ENCODE data around the gene NIPAL3.

DNA sequence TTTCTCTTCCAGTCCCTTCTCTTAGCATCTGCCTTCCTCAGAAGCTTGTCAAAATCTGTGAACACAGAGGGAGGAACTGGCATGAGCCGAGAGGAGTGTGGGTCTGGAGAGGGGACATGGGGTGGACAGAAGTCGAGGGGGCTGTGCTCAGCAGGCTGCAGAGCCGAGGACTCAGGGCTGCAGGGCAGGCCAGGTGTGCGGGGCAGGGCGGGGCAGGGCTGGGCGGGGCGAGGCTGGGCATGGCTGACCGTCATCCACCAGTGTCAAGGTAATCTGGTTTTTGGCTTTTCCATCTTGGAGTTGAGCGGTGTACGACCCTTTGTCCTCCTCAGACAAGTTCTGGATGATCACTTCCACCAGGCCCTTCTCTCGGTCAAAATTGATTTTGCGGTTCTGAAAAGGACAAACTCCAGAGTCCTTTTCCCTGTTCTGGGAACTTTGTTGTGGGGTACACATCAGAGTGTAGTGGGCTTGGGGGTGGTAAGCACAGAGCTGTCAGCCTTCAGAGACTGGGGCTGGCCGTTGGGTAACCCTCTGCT lies 43.9 kb downstream of the MYOM3 start:
- RAMPAGE, long total RNA, result no peak
- RRBS, result no CpG with 5 or more reads among the region's 13 CpGs

- RAMPAGE, long total RNA, result start-site peak on the plus strand at chr1:24415801-24415807, 96 and 74 reads in 2 replicates
- RRBS, result 3% methylated on average over 8 of the region's 54 CpGs
These were observed at the start of gene NIPAL3 for GRCh38 chr1:24414776-24415986. NIPAL3 (plus strand) TSS chr1:24415802.

DNA sequence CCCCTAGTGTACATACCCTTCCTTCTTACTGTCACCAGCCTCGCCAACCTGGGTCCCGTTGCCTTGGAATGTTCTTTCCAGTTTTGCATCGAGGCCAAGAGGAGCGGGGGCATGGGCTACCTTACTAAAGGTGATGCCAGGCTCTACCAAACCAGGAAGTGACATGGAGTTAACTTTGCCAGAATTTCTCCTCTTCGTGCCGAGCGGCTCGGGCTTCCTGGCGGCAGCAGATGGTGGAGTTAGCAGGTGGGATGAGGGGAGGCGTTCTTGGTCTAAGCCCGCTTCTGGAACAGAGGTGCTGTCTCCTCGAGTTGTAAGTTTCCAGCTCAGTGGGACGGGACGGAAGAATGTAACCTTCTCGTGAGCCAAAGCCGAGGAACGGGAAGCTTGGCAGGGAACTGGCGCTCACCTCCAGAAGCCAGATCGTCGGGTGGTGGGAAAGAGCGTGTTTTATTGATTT lies 415 bp downstream of the NIPAL3 start:
- RAMPAGE, long total RNA, result no peak
- RRBS, result no CpG with 5 or more reads among the region's 21 CpGs

- RAMPAGE, long total RNA, result no peak
- RRBS, result no CpG with 5 or more reads among the region's 4 CpGs
These were observed 5.5 kb downstream of the SRRM1 start for GRCh38 chr1:24648660-24649043.

DNA sequence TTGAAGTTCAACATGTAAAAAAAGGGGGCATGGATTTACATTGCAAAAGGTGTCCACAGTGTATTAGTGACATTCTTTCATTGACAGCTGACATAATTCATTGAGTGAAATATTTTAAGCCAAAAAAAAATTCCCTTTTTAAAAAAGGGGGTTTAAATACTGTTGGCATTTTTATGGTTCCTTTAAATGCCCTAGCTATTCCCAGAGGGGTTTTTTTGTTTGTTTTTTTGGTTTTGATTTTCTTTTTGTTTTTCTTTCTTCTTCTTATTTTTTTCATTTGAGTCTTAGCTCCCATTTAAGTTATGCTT lies 29.3 kb downstream of the SRRM1 start:
- RAMPAGE, long total RNA, result no peak

DNA sequence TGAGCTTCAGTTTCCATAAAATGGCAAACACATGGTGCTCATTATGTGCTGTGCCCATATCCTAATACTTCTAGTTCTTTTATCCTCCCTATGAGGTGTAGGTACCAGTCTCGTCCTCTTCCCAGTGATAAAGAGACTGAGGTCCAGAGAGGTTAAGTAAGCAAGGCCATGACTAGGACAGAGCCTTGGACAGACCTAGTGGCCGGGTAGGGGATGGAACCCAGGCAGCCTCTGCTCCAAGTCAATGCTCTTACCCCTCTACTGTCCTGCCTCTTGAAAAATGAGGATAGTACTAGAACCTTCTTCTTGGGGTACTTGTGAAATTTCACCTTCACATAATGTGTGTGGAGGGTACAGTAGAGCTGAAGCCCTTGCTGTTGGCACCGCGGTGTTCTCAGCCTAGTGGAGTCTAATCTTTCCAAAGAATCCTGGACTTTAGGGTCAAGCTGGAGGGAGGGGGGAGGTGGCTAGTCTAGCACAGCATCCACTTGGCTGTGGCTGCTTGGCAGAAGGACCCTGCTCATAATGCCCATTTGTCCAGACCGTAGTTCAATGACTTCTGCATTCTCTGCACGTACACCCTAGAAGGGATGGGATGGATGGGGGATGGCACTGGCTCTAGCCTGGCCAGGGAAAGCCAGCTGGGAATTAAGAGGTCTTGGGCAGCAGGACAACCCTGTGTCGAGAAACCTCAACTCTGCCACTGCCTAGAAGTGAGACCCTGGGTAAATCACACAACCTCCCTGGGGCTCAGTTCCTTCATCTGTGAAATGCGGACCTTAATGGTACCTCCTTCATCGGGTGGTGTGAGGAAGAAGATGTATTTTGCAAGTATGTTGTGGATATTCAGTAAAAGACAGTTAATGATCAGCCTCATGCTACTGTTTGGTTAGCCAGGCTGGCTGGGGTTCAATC lies 27.4 kb upstream of the CLIC4 start:
- RAMPAGE, long total RNA, result no peak
- RRBS, result no CpG with 5 or more reads among the region's 9 CpGs

DNA sequence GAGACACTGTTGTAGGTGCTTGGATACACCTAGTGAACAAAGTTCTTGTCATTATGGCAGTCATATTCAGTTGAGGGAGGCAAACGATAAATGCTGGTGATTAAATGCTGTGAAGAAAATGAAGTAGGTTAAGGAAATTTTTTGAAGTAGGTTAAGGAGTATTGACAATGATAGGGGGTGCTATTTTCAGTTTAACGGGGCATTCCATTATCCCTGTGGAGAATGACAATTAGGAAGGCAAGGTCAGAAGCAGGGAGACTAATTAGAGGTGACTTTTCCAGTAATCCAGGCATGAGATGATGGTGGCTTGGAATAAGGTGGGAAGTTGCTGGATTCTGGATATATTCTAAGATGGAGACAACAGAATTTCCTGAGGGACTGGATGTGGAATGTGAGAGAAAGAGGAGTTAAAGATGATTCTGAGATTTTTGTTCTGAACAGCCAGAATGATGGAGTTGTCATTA lies 15.5 kb downstream of the CLIC4 start:
- RAMPAGE, long total RNA, result no peak
- RRBS, result no CpG with 5 or more reads among the region's 2 CpGs

GRCh38 chr1:24862123-24862734 lies 67.8 kb downstream of the RUNX3 start:
- RAMPAGE, long total RNA, result no peak
- RRBS, result no CpG with 5 or more reads among the region's 18 CpGs

- RAMPAGE, long total RNA, result no peak
- RRBS, result no CpG with 5 or more reads among the region's 14 CpGs
These were observed 19.4 kb downstream of the RUNX3 start for GRCh38 chr1:24910496-24911273.

DNA sequence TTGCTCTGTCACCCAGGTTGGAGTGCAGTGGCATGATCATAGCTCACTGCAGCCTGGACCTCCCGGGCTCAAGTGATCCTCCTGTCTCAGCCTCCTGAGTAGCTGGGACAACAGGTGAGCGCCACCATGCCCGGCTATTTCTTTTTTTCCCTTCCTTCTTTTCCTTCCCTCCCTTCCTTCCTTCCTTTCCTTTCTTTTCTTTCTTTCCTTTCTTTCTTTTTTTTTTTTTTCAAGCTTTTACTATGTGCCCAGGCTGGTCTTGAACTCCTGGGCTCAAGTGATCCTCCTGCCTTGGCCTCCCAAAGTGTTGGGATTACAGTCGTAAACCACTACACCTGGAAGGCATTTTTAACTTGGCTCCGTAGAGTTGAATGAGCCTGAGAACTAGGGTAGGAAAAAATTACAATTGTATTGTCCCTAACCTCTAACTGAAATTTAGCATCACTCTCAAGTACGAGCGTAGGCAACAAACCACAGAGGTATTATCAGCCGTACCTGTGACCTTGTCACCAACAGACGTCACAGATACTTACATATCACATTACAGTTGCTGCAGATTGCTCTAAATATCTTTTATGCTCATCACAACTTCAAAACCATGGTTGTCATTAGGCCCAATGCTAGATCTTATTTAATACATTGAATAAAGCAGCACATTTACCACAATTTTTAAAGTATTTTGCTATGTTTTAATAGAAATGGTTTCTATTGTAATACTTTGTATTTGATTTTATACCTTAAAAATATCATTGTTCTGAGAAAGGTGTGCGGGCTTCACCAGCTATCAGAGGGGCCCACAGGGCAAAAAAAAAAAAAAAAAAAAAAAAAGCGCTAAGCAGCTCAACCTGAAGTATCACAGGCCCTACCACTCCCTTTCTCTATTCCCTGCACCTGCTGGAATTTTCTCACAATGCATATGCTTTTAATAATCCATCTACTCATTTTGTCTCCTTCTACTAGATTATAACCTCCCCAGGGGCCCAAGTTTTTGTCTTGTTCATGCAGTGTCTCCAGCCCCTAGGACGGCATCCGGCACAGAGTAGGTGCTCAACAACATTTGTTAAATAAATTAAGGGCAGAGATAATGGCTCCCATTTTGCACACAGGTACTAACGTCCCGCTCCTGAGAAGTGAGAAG lies 7.7 kb downstream of the RUNX3 start:
- RAMPAGE, long total RNA, result no peak
- RRBS, result no CpG with 5 or more reads among the region's 15 CpGs

DNA sequence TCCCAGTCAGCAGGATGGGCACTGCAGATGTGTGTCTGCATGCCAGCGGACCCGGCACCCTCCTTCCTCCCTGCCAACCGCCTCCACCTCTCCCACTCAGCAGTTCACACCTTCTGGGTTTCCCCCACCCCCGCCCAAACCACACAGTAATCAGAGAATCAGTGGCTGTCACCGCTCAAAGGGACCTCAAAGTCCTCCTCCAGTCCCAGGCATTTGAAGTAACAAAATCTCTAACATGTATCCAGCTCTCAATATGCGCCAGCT lies 5.0 kb downstream of the RUNX3 start:
- RAMPAGE, long total RNA, result no peak
- RRBS, result no CpG with 5 or more reads among the region's 6 CpGs

- RAMPAGE, long total RNA, result no peak
- RRBS, result 77% methylated on average over 4 of the region's 9 CpGs
These were observed 51.5 kb upstream of the RUNX3 start for GRCh38 chr1:24981629-24981949.

DNA sequence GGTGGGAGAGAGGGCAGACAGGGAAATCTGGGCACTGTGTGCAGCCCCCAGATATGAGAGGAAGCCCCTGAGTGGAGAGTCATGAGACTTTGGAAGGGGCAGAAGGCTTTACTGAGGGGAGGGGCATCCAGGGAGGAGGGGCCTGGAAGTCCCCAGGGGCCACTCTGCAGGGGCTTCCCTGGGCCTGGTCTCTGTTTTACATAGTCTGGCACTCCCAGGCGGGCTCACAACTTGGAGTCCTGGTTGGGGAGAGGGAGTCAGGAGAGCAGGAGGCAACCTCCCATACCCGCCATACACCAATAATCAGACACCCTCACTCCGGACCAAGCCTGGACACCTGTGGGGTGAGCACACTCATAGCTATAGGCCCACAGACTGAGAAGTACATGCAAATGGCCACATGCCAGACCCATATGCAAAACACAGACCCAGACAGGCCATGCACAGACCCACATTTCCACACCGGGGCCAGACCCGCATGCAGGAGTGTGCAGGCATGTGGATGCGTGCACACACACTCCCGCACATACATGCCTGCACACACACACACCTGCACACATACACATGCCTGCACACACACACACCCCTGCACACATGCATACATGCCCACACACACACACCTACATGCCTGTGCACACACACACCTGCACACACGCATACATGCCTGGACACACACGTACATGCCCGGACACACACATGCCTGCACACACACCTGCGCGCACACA lies 89.3 kb upstream of the RUNX3 start:
- RAMPAGE, long total RNA, result no peak
- RRBS, result no CpG with 5 or more reads among the region's 12 CpGs

GRCh38 chr1:25020401-25020949 lies 90.4 kb upstream of the RUNX3 start:
- RAMPAGE, long total RNA, result no peak
- RRBS, result no CpG with 5 or more reads among the region's 15 CpGs

- RAMPAGE, long total RNA, result no peak
- RRBS, result no CpG with 5 or more reads among the region's 7 CpGs
These were observed 100.8 kb upstream of the RUNX3 start for GRCh38 chr1:25030543-25031628.

DNA sequence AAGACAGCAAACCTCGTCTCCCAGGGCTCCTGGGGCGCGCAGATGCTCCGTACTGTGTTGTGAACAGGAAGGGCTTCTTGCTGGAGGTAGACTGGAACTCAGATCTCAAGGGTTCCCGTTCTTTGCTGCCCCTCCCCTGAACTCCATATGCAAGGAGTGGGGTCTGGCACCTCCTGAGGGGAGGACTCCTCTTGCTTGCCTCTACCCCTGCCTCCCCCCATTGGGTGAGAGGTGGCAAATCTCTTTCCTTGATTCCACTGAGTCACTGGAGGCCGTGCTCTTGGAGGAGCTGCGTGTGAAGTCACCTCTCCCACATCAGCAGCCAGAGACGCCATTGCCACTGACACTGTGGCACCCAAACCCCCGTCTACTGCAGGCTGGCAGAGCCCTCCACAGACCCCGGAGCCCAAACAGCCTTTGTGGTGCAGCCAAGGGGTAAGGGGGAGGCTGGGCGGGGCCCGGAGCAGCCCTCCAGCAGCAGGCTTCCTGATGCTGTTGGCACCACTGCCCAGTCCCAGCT lies 104.7 kb upstream of the RUNX3 start:
- RAMPAGE, long total RNA, result no peak
- RRBS, result 85% methylated on average over 3 of the region's 12 CpGs

- RAMPAGE, long total RNA, result no peak
- RRBS, result no CpG with 5 or more reads among the region's 4 CpGs
These were observed 23.9 kb downstream of the TMEM50A start for GRCh38 chr1:25361870-25362498.

DNA sequence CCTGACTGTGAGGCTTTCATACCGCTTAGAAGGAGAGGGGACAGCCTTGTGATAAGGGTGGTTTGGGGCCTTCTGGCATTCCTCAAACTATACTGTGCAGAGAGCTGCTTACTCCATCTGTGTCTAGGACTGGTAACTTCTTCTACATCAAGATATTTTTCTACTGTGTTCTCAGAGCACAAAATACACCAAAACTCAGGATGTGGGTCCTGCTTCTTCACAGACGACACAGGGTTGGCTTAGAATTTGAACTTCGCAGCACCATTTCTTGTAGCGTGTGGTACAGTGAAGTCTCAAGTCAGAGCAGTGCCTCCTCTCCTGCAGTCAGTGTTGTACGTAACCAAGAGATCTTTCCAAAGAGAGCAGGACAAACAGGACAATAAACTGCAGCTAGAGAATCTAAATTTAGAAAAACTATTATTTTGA lies 43.9 kb downstream of the MACO1 start:
- RAMPAGE, long total RNA, result no peak
- RRBS, result no CpG with 5 or more reads among the region's 5 CpGs

- RAMPAGE, long total RNA, result no peak
- RRBS, result no CpG with 5 or more reads among the region's 13 CpGs
These were observed 53.2 kb downstream of the MACO1 start for GRCh38 chr1:25483657-25484553.

- RAMPAGE, long total RNA, result no peak
- RRBS, result no CpG with 5 or more reads among the region's 6 CpGs
These were observed 39.5 kb upstream of the LDLRAP1 start for GRCh38 chr1:25503734-25504464.